ENCODE data around the gene ETAA1.

DNA sequence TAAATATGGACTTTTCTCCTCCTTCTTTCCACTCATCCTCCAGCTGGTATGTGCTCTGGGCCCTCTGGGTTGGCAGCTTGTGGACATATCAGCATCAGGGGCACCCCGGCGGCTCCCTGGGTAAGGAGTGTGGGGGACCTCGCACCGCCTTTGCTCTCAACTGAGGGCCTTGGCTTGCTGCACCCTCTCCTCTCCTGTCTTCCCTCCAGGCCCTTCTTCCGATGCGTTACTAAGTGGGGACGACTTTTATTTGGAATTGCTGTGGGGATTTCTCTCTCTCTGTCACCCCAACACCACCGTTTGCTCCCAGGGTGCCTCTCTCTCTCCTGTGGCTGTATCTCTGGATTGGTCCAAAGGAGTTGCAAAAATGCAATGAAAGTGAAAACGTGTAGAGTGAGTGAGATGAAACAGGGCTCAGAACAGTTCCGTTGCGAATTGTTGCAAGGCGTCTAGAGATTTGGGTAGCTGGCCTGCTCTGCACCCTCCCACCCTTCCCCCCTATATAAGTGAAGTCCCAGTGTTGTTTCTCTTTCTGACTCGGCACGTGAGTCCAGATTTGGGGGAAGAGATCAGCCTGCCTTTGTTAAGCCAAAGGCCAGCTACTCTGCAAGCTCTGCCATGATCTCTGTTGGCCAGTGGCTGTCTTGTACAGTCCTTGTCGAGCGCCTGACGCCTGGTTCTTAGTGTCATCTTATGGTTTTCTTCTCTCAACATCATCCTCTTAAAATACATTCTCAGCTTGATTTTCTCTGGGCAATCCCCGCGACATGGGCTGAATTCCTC is 9.0 kb downstream of the MEIS1 start:
- CAGE, long polyA plus RNA: no peak
- RRBS: no CpG with 5 or more reads among the region's 19 CpGs

- CAGE, long polyA plus RNA: no peak
- RRBS: no CpG with 5 or more reads among the region's 16 CpGs
Observed at GRCh38 chr2:66445637-66445825, 10.6 kb downstream of the MEIS1 start.

GRCh38 chr2:66480938-66481828 is 46.3 kb downstream of the MEIS1 start:
- CAGE, long polyA plus RNA: no peak
- RRBS: no CpG with 5 or more reads among the region's 3 CpGs

- CAGE, long polyA plus RNA: no peak
- RRBS: no CpG with 5 or more reads among the region's 4 CpGs
Observed at GRCh38 chr2:67055892-67056355, 341.2 kb upstream of the ETAA1 start.

DNA sequence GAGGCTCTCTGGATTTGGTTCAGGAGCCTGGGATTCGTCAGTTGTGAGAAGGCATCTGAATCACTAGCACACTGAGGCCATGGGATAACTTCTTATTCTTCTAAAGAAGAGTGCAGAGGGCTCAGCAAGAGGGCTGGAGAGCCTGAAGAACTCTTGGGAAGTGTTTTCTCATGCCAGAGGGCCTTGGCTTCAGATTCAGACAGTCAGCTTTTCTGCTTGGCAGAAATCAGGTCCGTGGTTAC is 332.0 kb upstream of the ETAA1 start:
- CAGE, long polyA plus RNA: no peak
- RRBS: no CpG with 5 or more reads among the region's 2 CpGs

- CAGE, long polyA plus RNA: no peak
- RRBS: under 1% methylated on average over 8 of the region's 57 CpGs
Observed at GRCh38 chr2:67397076-67397838, at the start of gene ETAA1. Gene ETAA1 (plus strand): TSS chr2:67397333.

DNA sequence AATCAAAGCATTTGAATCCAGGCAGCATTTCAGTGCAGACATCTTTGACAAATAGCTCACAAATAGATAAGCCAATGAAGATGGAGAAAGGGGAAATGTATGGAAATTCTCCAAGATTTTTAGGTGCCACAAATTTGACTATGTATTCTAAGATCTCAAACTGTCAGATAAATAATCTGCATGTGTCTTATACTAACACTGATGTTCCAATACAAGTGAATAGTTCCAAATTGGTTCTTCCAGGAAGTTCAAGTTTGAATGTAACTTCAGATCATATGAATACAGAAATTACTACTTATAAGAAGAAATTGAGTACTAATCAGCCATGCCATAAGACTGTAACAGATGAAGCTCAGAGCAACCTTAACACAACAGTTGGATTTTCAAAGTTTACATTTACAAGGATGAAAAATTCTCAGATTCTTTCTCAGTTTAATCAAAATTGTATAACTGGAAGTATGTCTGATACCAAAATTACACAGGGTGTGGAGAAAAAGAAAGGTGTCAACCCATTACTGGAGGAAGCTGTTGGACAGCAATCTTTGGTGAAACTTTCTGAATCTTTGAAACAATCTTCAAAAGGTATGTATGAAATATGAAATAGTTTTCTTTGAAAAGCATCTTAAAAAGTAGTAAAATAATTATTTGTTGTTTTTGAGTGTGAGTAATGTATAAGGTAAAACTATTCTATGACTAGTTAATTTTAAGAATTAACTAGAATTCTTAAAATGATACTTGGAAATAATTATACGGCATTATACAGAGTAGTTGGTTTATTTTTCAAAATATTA is 7.8 kb downstream of the ETAA1 start:
- CAGE, long polyA plus RNA: no peak
- RRBS: no CpG with 5 or more reads among the region's 1 CpG

- CAGE, long polyA plus RNA: no peak
- RRBS: no CpG with 5 or more reads among the region's 3 CpGs
Observed at GRCh38 chr2:67877361-67877666, 185.5 kb downstream of the C1D start.

- CAGE, long polyA plus RNA: no peak
Observed at GRCh38 chr2:68192835-68193338, 35.2 kb downstream of the PNO1 start.

DNA sequence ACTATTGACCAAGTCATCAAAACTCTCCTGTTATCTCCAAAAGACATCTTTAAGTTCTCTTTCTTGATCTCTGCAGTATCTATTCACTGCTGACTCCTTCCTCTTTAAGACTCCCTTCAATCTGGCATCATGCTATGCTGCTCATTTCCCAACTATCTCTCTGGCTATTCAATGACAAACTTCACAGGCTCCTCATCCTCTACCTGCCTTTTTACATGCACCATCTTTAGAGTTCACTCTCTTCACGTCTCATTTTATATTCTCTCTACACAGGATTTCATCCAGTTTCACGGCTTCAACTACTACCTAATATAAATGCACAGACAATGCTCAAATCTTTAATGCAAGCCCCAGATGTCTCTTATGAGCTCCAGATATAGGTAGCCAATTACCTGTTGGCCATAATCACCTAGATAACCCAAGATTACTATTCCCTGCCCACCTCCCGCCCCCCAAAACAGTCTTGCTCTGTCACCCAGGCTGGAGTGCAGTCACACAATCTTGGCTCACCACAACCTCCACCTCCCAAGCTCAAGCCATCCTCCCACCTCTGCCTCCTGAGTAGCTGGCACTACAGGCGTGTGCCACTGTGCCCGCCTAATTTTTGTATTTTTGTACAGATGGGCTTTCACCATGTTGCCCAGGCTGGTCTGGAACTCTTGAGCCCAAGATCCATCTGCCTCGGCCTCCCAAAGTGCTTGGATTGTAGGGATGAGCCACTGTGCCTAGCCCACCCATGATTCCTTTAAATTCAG is 5.6 kb downstream of the PPP3R1 start:
- CAGE, long polyA plus RNA: no peak
- RRBS: no CpG with 5 or more reads among the region's 6 CpGs

DNA sequence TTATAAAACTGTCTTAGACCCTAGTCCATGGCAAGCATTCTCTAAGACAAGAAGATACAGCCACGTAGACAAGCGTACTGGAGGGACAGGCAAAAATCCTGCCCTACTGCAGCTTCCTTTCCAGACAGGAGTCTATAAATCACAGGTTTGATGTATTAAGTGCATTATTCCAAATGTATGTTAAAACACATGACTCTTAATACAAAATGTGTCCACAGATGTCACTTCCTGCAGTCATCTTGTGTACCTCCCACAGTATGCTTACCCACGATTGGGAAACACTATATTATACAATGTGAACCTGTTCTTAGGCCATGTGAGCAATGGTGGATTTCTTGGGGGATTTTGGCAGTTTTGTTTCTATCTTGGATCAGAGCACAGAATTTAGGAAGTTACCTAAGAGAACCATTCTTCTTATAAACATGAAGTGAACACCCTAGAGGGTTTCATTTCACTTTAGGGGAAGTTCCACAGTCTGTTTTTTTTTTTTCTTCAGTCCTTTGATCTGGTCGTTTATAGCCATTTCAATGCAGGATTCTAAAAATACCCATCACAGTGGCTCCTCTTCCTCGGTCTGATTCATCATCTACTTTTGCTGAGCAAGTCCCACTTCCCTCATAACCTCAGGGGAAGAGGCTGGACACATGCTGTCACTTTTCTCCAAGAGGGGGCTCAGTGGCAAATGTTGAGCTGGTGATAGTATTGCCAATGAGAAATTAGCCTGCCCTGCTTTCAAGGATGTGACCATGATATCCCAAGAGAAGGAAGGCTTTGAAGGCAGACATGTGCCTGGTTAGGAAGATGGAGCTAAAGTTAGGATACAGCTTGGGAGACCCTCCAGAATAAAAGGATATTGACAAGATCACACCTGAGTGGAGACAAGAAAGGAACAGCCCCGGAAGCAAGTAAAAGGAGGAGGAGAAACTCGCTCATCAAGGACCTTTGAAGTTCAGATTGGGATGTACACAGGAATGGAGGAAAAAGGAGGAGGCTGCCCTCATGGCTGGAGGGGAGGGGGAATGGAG is 22.5 kb downstream of the PLEK start:
- CAGE, long polyA plus RNA: no peak
- RRBS: no CpG with 5 or more reads among the region's 7 CpGs

GRCh38 chr2:68394700-68395153 is 29.6 kb downstream of the PLEK start:
- CAGE, long polyA plus RNA: no peak
- RRBS: no CpG with 5 or more reads among the region's 1 CpG

DNA sequence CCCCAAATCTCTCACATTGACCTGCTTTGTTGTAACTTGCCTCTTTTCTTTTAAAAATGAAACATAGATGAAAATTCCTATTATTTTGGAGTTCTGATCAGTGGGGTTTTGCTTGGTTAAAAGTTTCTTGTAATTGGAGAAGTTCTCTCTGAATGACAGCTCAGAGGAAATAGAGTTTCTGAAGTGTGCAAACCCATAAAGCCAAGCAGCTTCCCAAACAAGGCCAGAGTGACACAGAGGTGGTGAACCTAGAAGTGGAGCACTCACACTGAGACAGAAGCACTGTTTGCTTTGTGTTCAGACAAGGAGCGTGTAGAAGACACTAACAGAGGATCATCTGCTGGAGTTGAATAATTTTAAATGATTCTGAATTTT is 49.2 kb downstream of the FBXO48 start:
- CAGE, long polyA plus RNA: no peak
- RRBS: no CpG with 5 or more reads among the region's 1 CpG

GRCh38 chr2:68426724-68427684 is 40.1 kb downstream of the FBXO48 start:
- CAGE, long polyA plus RNA: no peak
- RRBS: no CpG with 5 or more reads among the region's 10 CpGs

DNA sequence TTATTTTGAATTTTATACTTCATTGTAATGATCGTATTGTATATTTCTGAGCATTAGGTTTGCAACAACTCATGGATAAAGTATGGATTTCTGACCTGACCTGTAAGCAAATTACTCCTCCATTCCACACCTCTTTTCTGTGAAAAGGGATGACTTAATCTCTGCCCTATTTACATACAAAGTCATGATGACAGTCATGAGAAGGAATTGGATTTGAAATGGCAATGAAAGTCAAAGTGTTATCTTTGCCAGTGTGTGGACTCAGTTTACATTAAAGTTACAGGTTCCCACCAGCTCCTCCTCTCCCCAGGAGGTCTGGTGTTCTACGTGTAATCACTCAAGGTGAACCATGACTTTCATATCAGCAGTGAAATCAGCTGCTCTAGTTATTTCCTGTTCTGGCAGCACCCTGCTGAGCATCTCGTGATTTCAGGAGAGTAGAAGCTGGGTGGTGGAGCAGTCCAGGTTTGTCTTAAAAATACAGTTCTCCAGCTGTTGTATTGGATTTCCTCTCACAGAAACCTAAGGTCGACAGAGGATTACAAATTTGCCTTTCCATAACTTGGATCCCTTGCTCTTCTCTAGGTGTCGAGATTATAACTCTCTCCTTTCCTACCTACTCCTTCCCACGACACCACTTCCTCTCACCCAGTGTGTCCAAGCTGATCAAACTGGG is 13.2 kb upstream of the ARHGAP25 start:
- CAGE, long polyA plus RNA: no peak
- RRBS: no CpG with 5 or more reads among the region's 6 CpGs

GRCh38 chr2:68766288-68766752 is 31.7 kb downstream of the ARHGAP25 start:
- CAGE, long polyA plus RNA: no peak
- RRBS: no CpG with 5 or more reads among the region's 5 CpGs

- CAGE, long polyA plus RNA: no peak
- RRBS: no CpG with 5 or more reads among the region's 18 CpGs
Observed at GRCh38 chr2:68767081-68768045, 32.8 kb downstream of the ARHGAP25 start.

DNA sequence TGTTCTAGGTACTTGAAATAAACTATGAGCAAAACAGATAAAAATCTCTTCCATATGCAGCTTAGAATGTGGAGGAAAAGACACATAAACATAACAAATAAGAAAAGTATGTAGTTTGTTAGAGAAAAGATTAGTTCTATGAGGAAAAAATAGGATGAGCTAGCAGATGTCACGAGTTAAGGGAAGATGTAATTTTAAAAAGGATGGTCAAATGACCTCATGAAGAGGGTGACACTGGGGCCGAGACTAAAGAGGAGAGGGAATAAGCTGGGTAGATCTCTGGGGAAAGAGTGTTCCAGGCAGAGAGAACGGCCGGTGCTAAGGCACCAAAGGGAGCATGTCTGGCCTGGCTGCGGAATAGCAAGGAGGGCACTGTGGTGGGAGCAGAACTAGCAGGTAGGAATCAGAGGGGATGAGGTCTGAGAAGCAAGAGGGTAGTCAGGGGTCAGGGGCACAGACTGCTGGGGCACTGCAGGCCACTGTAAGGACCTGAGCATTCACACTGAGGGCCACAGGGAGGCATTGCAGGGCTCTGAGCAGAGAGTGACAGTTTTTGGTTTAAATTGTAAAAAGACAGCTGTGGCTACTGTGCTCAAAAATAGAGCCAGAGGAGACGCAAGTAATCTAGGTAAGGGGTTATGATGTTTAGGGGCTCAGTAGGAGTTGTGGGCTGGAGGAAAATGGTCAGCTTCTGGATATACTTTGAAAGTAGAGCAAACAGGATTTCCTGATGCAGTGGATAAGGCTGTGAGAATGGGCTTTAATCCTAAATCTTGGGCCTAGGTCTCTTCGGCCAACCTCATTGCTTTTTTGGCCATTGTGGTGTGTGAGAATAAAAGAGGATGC is 41.4 kb downstream of the ARHGAP25 start:
- CAGE, long polyA plus RNA: no peak
- RRBS: no CpG with 5 or more reads among the region's 7 CpGs

- CAGE, long polyA plus RNA: no peak
- RRBS: no CpG with 5 or more reads among the region's 2 CpGs
Observed at GRCh38 chr2:68826275-68826474, 45.0 kb downstream of the BMP10 start.

DNA sequence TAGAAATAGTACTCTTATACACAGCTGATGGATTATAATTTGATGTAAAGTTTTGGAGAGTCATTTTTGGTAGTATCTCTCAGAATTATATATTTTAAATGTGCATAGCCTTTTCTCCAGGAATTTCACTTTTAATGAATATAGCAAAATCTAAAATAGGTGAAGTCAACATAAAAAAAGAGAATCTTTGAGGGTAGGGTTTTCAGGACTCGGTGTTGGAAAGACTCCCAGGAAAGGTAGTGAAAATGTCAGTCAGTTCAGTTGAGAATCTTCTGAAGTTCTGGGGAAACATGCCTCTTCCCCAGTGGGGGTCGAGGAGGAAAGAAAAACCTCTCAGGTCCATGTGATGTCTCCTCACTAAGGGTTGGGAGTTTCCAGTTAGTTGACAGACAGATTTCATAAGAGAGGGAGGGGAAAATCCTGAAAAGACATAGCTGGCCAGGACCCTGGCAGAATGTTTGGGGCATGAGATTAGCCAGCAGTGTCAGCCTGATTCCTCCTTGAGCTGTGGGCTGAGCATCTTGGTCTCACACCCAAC is 14.1 kb downstream of the BMP10 start:
- CAGE, long polyA plus RNA: no peak
- RRBS: no CpG with 5 or more reads among the region's 2 CpGs